ENCODE results near the genes LAMTOR3, DDIT4L, PPP3CA and TACR3.

DNA sequence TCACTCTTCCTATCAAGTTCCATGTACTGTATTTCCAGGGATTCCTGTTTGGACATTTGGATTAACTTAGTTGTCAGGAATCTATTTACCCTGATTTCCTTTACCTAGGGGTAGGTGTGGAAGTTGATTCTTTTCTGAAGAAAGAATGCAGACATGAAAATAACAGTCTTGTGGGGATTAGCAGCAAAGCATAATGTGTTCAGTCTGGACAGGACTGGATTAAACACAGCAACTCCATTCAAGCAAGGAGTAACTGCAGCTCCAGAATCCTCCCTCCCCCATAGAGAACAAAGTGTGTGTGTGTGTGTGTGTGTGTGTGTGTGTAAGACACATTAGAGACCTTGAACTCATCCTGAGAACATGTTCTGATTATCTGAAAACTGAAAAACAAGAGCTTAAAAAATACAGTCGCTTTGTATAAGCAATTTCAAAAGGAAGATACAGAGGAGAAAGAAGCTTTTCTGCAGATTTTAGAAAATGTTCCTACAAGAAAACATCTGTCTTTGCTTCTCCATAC, 9.3 kb downstream of the C4orf54 start:
- PRO-cap, 4 experiments: no peak in any of the 4 experiments
- RAMPAGE, long total RNA, 2 experiments: no peak in any of the 2 experiments
- RRBS: no CpG with 5 or more reads among the region's 1 CpG

- PRO-cap, 4 experiments: peak in 4 of 4 experiments; most common plus-strand start chr4:99894635 (in 2); most common minus-strand start chr4:99894427 (in 3)
- RAMPAGE, long total RNA, 2 experiments: start-site peak on the minus strand in 1 of 2 experiments, at chr4:99894374-99894537 at its widest, 1,191 reads per replicate
- RRBS: 23% methylated on average over 2 of the region's 51 CpGs
Observed at GRCh38 chr4:99893809-99894865, at the start of gene LAMTOR3. Gene LAMTOR3, minus strand, starts transcription at chr4:99894427.

DNA sequence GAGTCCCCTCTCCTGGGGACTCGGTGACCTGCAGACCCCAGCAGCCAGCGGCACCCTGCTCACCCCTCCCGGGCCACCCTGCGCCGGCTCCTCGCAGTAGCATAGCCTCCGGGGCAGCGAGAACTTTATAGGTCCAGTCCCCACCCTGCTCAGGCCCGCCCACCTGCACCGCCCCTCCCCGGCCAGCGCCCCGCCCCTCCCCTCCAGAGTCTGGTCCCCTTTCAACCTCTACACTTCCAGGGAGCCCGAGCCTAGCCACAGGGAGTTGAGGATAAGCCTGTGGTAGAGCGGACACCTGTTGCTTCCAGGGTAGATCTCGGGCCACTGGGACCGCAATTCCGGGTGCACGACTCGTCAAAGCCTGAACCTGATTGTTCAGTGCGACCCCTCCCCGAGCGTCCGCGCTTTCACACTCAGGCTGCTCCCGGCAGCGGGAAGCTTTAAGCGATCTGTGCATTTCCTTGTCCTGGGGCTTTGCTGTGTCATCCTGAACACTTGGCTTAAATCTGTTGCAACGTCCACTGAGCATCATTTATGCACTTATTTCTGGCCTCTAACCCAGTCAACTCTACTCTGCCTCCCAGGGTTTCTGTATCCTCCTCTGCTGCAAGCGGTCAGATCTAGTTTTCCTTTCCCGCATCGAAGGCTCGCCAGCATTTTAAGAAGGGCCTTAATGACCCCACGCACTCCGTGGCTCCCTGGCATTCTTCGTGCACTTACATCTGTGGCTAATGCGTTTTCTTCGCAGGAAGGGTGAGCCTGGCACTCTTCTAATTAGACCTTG, at the start of gene DDIT4L:
Gene DDIT4L, minus strand, starts transcription at position 101 of the 784 bp plus-strand sequence.
- PRO-cap, 4 experiments: peak in 4 of 4 experiments; most common plus-strand start position 233 of the sequence (in 3); most common minus-strand start position 101 of the sequence (in 4)
- RAMPAGE, long total RNA, 2 experiments: start-site peak on the minus strand in 1 of 2 experiments, centred at position 105 of the sequence, 18 reads per replicate
- RRBS: 2% methylated on average over 15 of the region's 38 CpGs

GRCh38 chr4:100516128-100516634, 1.6 kb downstream of the EMCN start:
- PRO-cap, 4 experiments: no peak in any of the 4 experiments
- RAMPAGE, long total RNA, 2 experiments: no peak in any of the 2 experiments
- RRBS: no CpG with 5 or more reads among the region's 8 CpGs

GRCh38 chr4:101290308-101290905, 56.9 kb downstream of the PPP3CA start:
- PRO-cap, 4 experiments: no peak in any of the 4 experiments
- RAMPAGE, long total RNA, 2 experiments: start-site peak on the minus strand in 1 of 2 experiments, at chr4:101290104-101291002 at its widest, 12 reads per replicate
- RRBS: no CpG with 5 or more reads among the region's 4 CpGs

DNA sequence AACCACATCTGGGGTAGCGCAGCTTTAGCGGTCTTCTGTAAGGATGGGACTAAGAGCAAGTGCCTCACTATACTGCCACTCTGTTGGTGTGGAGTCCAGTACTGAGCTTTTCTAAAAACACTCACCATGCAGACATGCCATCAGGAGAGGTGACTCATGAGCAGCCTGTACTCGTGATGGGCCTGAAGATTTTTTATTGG, 9.7 kb downstream of the PPP3CA start:
- PRO-cap, 4 experiments: no peak in any of the 4 experiments
- RAMPAGE, long total RNA, 2 experiments: no peak in any of the 2 experiments
- RRBS: no CpG with 5 or more reads among the region's 3 CpGs

- PRO-cap, 4 experiments: peak in 4 of 4 experiments; most common plus-strand start chr4:101347101 (in 2); most common minus-strand start chr4:101347037 (in 4)
- RAMPAGE, long total RNA, 2 experiments: start-site peak on the minus strand in 1 of 2 experiments, at chr4:101346749-101346926 at its widest, 25 reads per replicate
- RRBS: 2% methylated on average over 59 of the region's 117 CpGs
Observed at GRCh38 chr4:101346706-101347663, at the start of gene PPP3CA. Gene PPP3CA, minus strand, starts transcription at chr4:101347526.

DNA sequence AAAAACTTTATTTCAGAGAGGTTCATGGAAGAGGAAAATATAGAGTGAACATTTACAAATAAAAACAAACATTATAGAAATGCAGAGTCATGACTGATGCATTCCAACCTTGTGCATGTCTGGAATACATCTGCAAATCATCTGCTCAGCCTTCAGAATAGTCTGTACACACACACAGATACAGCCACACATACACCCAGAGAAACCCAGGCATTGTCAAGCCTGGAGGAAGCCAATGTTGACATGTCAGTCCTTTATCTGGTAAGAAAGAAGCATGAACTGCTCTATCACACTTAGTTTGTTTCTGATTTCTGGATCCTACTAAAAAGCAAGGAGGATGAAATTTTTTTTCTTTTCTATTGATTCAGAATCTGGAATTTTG, 61.3 kb upstream of the NFKB1 start:
- PRO-cap, 4 experiments: peak in 1 of 4 experiments; most common plus-strand start position 213 of the sequence (in 1)
- RAMPAGE, long total RNA, 2 experiments: no peak in any of the 2 experiments

GRCh38 chr4:102541303-102541827, 40.2 kb downstream of the NFKB1 start:
- PRO-cap, 4 experiments: no peak in any of the 4 experiments
- RAMPAGE, long total RNA, 2 experiments: no peak in any of the 2 experiments
- RRBS: no CpG with 5 or more reads among the region's 4 CpGs

DNA sequence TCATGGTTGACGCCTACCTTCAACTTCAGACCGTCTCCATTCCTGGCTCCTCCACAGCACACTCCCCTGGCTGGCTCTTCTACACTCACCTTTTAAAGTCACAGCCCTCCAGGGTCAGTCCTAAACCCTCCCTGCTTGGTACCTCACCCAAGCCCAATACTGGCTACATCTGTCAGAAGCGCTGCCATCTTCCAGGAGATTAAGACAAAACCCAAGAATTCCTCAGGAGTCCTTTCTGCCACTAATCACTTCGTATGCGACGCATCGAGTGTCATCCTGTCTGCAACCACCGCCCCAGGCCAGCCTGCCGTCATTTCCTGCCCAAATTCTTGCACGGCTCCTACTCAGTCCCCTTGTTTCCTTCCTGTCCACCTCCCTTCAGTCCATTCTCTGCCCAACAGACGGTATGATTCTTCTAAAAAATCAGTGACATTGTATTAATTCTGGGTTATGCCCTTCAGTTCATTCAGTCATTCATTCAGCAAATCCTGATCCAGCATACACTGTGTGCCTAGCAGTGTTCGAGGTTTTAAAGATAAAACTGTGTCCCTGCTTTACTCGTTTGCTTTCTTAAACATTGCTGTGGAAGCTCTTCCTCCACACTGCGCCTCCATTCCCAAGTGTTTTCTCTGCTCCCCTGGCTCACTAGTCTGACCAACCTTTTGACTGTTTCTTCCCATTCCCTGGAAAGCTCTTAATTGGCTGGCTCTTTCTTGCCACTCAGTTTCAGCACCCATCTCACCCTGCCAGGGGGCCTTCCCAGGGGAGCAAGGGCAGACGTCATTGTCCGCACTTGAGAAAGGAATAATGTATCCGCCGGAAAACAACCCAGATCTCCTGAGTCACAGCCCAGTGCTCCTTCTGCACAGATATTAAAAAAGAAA, 113.8 kb downstream of the NFKB1 start:
- PRO-cap, 4 experiments: peak in 2 of 4 experiments; most common minus-strand start position 247 of the sequence (in 1)
- RAMPAGE, long total RNA, 2 experiments: no peak in any of the 2 experiments
- RRBS: no CpG with 5 or more reads among the region's 18 CpGs

- PRO-cap, 4 experiments: no peak in any of the 4 experiments
- RAMPAGE, long total RNA, 2 experiments: no peak in any of the 2 experiments
- RRBS: no CpG with 5 or more reads among the region's 10 CpGs
Observed at GRCh38 chr4:102791084-102792174, 30.7 kb upstream of the MANBA start.

DNA sequence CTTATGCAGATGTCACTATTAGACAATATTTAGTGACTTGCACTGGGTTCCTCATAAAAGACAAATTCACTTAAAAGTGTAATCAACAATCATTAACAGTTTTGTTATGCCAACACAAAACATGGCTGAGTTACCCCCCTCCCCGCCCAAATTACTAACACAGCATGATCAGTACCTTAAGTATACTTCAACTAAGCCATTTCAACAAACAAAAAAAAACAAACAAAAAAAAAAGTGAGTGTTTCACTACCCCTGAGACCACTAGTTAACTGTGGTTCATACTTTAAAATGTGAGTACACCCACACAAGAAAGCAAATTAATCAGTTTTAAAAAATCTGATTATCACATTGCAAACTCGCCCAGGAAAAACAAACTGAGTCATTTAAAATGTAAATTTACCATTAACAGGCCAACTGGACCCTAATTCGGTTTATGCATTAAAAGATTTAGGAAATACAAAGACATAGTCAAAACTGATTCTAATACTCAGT, 32.9 kb downstream of the UBE2D3 start:
- PRO-cap, 4 experiments: no peak in any of the 4 experiments
- RAMPAGE, long total RNA, 2 experiments: no peak in any of the 2 experiments
- RRBS: no CpG with 5 or more reads among the region's 3 CpGs

DNA sequence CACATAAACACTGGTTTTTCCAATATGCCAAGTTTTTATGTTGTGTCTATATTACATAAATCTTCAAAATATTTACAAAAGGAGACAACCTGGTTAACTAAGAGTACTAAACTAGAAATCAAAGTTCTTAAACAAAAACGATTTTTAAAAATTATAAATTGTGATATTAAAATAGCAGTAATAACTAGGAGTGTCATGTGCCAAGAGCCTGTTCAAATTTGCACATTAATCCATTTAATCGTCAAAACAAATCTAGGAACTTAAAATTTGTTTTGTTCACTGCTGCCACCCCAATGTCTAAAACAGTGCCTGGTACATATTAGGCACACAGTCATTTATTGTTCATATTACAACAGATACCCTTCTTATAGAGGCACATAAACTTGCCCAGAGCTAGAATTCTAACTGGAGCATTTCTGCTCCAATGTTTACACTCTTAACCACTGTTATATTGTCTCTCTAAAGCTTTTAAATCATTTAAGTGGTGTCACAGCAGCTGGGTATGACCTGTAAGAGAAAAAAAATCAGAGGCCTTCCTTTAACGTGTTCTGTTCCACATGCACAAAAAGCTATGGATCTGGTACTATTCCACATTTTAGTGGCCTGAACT, 3.1 kb downstream of the UBE2D3 start:
- PRO-cap, 4 experiments: peak in 2 of 4 experiments; most common plus-strand start position 476 of the sequence (in 2); most common minus-strand start position 438 of the sequence (in 1)
- RAMPAGE, long total RNA, 2 experiments: no peak in any of the 2 experiments
- RRBS: no CpG with 5 or more reads among the region's 3 CpGs

DNA sequence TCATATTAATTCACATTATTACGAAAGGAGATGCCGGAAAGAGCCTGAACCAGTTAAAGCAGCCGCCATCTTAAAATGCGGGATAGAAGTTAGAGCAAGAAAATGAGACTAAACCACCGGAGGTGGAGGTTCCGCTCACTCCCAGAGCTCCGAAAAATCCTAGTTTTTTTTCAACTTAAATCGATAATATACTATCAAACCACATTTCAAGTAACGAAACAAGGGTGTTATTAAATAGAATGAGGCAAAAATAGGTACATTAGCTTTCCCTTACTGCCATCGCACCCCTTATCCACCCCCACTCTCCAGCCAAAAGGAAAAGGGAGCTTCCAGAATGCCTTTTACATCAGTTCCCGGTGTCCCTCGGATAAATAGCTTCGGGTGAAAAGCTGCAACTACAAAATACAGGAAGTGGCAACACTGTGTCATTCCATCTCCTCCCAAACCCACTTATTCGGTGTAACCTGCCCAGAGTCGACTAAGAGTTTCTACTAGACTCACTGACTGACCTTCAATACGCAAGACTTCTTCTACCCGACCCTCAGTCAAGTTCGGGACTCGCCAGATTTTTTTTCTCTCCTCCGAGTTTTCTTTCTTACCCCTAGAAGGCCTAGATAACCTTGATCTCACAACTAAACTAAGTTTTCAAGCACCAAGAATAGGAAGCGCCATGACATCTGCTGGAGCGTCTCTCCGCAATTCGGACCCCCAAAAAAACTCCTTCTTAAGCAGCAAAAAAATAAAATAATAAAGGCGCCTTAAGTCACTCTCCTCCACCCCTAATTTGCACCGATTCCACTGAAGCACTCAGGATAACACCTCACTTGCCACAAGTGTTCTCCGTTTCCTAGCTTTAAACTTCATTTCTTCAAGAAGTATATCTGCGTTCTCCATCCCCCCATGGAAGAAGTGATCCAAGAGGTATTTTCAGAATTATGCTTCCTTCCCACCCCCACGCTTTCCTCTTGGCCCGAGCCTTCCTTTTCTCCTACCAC, 1.6 kb downstream of the UBE2D3 start:
- PRO-cap, 4 experiments: peak in 4 of 4 experiments; most common plus-strand start position 400 of the sequence (in 3); most common minus-strand start position 77 of the sequence (in 4)
- RAMPAGE, long total RNA, 2 experiments: no peak in any of the 2 experiments
- RRBS: under 1% methylated on average over 3 of the region's 30 CpGs

- PRO-cap, 4 experiments: no peak in any of the 4 experiments
- RAMPAGE, long total RNA, 2 experiments: no peak in any of the 2 experiments
- RRBS: no CpG with 5 or more reads among the region's 8 CpGs
Observed at GRCh38 chr4:102878344-102879251, 9.8 kb downstream of the CISD2 start.

GRCh38 chr4:103152846-103153334, 45.3 kb downstream of the CENPE start:
- PRO-cap, 4 experiments: no peak in any of the 4 experiments
- RAMPAGE, long total RNA, 2 experiments: no peak in any of the 2 experiments
- RRBS: no CpG with 5 or more reads among the region's 1 CpG

DNA sequence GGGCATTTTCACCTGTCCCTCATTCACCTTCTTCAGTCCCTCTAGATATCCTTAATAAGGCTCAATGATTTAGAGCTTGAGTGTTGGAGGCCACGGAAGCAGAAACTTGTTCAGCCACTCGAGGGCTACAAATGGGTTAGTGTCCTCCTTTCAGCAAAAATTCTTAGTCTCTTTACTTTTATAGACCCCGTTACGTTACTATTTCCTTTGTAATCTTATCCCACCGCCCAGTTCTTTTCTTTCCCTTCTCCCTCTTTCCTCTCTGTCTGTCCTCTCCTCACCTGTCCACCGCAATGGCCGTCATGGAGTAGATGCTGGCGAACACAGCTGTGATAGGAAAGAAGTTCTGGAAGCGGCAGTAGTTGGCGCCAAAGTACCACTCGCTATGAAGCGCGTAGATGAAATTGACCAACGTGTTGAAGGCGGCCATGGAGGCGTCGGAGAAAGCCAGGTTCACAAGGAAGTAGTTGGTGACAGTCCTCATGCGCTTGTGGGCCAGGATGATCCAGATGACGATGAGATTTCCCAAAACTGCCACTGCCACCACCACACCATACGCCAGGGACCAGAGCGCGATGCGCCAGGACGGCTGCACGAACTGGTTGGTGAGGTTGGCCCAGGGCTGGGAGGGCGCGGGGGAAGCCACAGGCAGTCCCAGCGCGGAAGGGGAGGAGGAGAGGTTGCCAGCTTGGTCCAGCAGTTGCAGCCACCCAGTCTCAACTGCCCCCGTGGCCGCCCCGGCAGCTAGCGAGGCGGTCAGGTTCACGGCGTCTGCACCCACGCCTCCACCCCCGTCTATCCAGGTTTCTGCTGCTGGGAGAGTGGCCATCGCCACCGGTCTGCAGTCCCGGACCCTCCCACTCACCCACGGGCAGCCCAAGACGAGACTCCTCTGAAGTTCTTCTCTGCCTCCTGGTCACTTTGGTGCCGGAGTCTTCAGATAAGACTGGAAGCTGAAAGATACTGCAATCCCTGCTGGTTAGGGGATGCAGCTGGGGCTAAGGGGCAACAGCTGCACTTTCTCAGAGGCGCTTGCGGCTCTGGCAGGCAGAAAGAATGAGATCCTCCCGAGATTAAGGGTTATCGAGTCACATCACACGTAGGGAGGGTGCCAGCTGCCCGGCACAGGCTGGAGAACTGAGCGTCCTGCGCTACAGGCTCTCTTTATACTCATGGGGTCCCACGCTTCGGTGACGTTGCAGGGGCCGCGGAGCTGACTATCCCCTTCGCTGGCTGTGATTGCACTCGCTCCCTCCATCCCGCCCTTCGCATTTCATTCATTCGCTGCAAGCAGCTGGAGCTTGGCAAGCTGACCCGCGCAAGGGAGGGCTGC, at the start of gene TACR3:
Gene TACR3, minus strand, starts transcription at position 1,139 of the 1,333 bp plus-strand sequence.
- PRO-cap, 4 experiments: peak in 2 of 4 experiments; most common minus-strand start position 1,139 of the sequence (in 2)
- RAMPAGE, long total RNA, 2 experiments: no peak in any of the 2 experiments
- RRBS: 4% methylated on average over 11 of the region's 64 CpGs

DNA sequence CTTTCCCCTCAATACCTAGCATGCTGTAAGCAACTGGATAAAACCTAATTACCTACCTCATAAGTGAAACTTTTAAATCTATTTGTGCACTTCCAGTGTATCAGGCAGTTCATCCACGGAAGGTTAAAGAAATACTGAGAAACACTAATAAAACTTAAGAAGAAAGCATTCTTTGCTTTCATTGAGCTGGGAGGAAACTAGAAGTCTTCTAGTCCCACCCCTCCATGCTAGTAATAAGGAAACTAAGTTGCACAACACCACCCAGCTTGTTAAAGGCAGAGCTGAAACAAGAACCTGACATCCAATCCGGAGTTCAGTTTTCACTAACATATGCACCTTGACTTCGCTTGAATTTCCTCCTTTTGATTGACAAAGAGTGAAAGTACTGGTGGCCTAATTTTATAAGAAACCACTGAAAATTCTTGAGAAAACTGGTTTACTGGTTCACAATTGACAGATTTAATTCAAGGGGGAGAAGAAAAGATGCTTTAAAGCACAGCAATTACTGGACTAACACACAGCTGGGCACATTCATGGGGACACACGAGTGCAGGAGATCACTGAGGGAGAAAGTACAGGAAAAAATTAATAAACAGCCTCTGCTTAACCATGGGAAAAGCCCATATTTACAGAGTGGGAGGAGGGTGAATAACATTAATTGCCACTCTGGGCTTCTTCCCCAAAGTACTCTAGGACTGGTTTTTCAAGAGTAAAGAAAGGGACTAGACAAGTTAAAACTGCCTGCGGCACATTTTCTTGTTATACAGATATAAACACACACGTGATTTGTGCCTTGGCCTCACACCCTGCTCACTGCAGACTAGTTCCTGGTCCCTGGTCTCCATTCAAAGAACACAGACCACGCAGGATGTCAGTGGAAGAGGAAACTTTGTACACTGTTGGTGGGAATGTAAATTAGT, 179.9 kb upstream of the TET2 start:
- PRO-cap, 4 experiments: no peak in any of the 4 experiments
- RAMPAGE, long total RNA, 2 experiments: no peak in any of the 2 experiments
- RRBS: no CpG with 5 or more reads among the region's 7 CpGs

GRCh38 chr4:105704122-105705221, 4.0 kb downstream of the INTS12 start:
- PRO-cap, 4 experiments: no peak in any of the 4 experiments
- RAMPAGE, long total RNA, 2 experiments: no peak in any of the 2 experiments
- RRBS: no CpG with 5 or more reads among the region's 6 CpGs

- PRO-cap, 4 experiments: no peak in any of the 4 experiments
- RAMPAGE, long total RNA, 2 experiments: no peak in any of the 2 experiments
- RRBS: no CpG with 5 or more reads among the region's 1 CpG
Observed at GRCh38 chr4:105902803-105903179, 7.5 kb downstream of the NPNT start.

Measured in uterus (tissue), 7 donors.